SJCRH30 (cell line): ENCODE results near the gene PAXIP1.

DNA sequence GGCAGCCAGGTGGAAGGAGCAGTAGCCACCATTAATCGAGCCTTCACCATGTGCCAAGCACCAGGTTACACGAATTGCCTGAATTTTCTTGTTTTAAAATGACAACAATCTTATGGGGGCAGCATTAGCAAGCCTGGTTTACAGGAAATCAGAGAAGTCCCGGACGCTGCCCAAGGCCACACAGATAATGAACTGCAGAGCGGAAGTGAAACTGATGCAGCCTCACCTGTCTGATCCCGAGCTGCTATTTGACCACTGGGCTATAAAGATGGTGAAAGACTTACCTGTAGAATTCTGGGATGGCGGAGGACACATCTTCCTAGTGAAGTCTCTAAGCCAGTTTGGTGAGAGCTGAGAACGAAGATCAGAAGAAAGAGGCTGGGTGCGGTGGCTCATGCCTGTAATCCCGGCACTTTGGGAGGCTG is 21.7 kb upstream of the GALNTL5 start:
- RAMPAGE, long total RNA: no peak

GRCh38 chr7:152027710-152028387 is 2.4 kb downstream of the GALNT11 start:
- RAMPAGE, long total RNA: no peak

- RAMPAGE, long total RNA: no peak
Measured at GRCh38 chr7:152107612-152108537, 82.4 kb downstream of the GALNT11 start.

GRCh38 chr7:152110248-152110677 is 84.8 kb downstream of the GALNT11 start:
- RAMPAGE, long total RNA: no peak

DNA sequence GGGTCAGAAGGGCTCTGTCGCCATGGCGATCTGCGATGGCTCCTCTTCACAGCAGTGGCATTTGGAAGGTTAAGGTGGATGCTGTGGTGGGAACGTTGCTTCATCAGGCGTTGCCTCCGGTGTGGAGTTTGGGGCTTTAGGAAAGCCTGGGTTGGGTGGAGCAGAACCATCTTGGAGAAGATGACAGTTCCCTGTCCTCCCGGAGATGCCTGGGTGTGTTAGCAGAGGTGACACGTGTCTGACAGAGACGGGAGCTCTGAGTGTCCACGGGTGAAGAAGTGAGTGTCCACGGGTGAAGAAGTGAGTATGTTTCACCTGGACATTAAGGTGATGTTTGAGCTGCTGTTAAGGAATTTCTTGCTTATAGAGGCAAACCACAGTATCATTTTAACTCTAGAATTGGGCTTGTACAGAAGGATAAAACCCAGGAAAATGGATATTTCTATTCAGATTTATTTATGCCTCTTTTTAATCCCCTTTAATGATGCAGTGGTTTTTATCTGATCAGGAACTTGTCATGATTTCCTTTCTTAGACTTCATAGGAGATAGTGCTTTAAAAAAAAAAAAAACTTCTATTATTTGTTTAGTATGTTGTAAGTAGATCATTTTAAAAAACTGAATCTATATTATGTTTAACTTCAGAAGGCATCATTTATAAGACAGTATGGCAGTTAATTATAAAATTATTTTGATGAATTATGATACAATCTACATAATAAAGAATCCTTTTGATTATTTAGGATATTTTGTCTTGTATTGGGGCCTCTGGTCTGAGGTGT is 96.3 kb downstream of the GALNT11 start:
- RAMPAGE, long total RNA: no peak

GRCh38 chr7:152397692-152398635 is 37.8 kb downstream of the KMT2C start:
- RAMPAGE, long total RNA: no peak

DNA sequence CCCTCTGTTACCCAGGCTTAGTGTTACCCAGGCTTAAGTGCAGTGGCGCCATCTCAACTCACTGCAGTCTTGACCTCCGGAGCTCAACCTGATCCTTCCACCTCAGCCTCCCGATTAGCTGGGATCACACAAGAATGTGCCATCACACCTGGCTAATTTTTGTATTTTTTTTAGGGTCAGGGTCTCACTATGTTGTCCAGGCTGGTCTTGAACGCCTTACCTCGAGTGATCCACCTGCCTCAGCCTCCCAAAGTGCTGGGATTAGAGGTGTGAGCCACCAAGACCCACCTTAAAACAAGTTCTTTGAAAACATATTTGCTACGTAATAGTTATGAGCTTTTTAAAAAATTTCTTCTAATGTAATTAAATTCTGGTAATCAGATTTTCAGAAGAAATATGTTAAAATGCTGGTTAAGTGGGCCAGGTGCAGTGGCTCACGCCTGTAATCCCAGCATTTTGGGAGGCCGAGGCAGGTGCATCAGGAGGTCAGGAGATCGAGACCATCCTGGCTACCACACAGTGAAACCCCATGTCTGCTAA is 26.7 kb downstream of the KMT2C start:
- RAMPAGE, long total RNA: no peak

GRCh38 chr7:152459753-152460304 is 24.0 kb upstream of the KMT2C start:
- RAMPAGE, long total RNA: no peak

DNA sequence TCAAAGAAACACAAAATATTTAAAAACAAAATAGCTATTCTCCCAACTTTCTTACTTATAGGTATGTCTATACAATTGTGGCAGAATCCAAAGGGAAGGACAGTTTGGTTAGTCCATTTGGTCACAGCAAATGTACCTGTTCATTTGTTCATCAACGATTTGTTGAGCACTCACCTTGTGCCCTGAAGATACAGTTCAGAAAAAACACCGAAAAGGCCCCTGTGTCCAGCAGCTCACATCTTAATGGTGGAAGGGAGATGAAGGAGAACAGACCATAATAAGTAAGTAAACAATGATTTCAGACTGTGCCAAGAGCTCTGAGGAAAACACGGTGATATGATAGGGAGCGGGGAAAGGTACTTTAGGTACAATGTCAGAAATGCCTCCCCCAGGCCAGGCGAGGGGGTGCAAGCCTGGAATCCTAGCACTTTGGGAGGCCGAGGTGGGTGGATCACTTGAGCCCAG is 24.6 kb upstream of the KMT2C start:
- RAMPAGE, long total RNA: no peak

DNA sequence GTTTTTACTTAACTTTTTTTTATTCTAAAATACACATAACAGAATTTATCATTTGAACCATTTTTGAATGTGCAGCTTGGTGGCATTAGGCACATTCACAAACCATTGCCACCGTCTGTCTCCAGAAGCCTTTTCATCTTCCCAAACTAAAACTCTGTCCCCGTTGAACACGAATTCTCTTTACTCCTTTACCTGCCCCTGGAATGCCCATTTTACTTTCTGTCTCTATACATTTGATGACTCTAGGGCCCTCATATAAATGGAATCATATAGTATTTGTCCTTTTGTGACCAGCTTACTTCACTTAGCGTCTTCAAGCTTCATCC is 48.3 kb downstream of the ACTR3B start:
- RAMPAGE, long total RNA: no peak

DNA sequence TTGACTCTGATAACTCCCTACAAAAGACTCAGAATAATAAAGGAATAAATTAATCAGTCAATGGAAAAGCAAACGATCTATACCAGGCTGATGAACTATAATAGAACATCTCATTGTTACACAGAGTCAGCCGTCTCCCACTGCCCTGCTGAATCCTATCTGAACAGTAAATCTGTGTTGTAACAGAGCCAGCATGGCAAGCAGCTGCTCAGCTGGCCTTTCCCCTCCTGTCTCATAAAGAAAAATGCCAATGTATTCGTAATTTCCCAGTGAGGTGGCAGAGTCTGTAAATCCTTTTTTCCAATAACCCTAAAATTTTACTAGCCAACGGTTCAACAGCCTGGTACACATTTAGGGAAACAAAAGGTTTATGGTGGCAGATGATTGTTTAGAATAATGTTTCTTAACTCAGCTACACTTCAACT is 318.0 kb downstream of the PAXIP1 start:
- RAMPAGE, long total RNA: no peak

- RAMPAGE, long total RNA: no peak
Measured at GRCh38 chr7:154929029-154929265, 74.0 kb downstream of the PAXIP1 start.

DNA sequence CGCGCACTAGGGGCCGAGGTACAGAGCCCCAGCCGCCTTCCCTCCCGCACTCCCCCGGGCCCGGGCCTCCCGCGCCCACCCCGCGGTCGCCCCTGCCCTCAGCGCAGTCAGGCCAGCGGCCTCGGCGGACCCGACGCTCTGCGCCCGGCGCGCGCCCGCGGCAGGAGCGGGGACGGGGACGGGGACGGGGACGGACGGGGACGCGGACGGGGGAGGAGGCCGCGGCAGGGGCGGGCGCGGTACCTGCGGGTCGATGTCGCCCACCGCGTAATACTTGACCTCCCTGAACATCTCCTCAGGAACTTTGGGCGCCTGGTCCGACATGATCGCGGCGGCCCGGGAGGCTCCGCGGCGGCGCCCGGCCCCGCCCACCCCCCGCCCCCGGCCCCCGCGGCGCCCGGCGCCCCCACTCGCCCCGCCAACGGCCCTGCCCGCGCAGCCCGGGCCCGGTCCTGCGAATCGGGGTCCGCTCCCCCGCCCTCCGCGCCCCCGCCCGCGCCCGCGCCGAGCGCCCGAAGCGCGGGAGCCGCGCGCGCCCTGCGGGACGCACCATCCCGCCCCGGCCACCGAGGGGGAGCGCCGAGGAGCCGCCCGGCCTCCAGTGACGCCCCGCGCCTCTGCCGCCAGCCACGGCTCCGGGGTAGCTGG is at the start of gene PAXIP1:
PAXIP1 (minus strand) TSS at position 519 of the 648 bp plus-strand sequence.
- RAMPAGE, long total RNA: no peak

- RAMPAGE, long total RNA: no peak
Measured at GRCh38 chr7:155004681-155005022, 1.7 kb upstream of the PAXIP1 start.

- RAMPAGE, long total RNA: no peak
Measured at GRCh38 chr7:155198129-155198785, 99.4 kb upstream of the INSIG1 start.

GRCh38 chr7:155226135-155226588 is 71.5 kb upstream of the INSIG1 start:
- RAMPAGE, long total RNA: no peak

DNA sequence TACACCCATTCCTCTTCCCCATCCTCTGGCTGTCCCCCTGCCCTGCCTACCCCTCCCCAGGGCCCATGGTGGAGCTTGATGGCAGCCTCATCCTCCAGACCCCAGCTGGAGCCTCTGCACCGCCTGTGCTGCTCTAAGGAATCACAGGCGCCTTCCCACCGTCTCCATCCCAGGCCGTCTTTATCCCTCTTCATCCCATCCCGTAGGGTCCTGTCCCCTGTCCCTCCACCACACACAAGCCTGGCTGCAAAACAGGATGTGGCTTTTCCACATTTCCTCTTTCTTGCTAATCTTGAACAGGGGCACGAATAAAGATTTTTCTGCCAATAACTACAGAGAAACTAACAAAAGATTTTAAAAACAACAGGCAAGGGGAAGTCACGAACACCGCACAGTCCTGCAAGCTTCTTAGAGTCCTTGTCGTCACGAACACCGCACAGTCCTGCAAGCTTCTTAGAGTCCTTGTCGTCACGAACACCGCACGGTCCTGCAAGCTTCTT is 10.5 kb upstream of the INSIG1 start:
- RAMPAGE, long total RNA: no peak

DNA sequence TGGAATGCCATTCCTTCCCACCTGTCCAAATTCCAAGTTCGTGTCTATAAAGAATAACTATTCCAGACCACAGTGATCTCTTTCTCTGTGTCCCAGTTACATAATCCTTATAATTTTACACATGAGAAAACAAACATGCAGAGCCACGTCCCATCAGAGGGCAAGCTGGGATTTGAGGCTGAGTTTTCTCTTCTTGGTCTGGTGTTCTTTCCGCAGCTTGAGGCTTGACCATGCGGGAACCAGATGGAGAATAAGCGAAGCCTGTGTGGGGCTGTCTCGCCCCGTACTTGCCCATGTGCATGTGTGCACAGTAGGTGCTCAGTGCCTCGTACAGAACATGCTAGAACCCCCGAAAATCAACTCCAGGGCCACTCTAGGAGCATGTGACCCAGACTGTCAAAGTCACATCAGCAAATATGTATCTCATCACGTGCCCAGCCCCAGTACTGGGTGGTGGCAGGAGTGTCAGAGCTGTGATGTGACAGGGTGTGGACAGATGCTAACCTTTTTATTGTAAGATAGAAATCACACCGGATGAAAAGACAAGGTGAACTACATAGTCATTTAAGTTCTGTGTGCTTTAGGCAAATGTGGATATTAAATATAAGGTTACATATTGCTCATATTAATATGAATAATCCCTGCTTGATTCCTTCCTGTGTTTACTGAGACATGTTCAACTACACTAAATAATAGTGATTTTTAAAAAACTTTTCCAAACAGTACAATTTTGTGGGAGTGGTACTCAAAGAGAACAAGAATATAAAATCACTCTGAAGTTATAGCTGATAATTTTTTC is 3.2 kb downstream of the INSIG1 start:
- RAMPAGE, long total RNA: no peak

- RAMPAGE, long total RNA: no peak
Measured at GRCh38 chr7:155764091-155765012, 47.9 kb downstream of the SHH start.

DNA sequence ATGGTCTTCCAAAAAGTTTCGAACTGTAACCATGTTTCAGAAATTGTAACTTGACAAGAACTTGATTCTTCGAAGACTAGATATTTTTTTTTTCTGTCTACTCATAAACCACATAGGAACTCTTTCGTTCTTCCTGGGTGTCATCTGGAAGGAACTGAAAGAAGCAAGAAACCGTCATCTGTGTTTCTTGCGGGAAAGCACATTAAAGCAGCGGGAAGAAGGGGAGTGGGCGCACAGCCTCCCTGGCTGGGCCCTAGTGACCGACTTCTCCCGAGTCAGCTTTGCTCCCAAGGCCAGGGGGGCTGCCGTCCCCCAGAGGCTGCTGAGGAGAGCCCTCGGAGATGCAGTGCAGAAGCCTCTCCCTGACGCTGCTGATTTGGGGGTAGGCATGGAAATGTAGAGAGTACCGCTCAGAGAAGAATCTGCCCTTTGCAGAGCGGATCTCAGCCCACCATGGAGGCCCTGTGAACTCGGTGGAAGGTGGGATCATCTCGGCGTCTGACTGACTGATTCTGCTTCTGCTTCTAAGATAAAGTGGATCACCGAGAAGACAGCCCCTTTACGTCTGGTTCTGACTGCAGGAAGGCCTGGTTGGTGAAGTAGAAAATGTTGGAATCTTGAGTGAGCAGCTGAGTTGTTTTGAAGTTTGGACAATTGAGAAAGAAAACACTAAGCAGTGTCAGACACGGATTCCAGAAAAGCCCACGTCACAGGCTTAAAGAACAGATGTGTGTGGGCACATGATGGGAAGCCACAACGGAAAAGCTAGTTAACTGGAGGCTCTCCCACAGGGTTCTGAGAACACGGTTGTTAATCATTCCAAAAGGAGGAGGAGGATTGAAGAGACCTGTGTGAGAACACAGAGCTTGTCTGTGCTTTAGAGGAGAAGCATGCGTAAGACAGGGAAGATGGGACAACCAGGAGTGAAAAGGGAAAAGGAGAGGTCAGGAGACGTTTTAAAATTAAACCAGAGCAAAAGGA is 42.8 kb downstream of the SHH start:
- RAMPAGE, long total RNA: no peak